Pulmonary artery (tissue), 1 donor: ENCODE data around the gene PCLAF.

GRCh38 chr15:63218959-63219369 lies 29.6 kb downstream of the RAB8B start:
- PRO-cap: no peak

GRCh38 chr15:63232369-63232876 lies 43.0 kb downstream of the RAB8B start:
- PRO-cap: no peak

- PRO-cap: no peak
These were observed 33.3 kb downstream of the CA12 start for GRCh38 chr15:63348216-63348944.

- PRO-cap: no peak
These were observed 9.8 kb upstream of the CA12 start for GRCh38 chr15:63391439-63391843.

DNA sequence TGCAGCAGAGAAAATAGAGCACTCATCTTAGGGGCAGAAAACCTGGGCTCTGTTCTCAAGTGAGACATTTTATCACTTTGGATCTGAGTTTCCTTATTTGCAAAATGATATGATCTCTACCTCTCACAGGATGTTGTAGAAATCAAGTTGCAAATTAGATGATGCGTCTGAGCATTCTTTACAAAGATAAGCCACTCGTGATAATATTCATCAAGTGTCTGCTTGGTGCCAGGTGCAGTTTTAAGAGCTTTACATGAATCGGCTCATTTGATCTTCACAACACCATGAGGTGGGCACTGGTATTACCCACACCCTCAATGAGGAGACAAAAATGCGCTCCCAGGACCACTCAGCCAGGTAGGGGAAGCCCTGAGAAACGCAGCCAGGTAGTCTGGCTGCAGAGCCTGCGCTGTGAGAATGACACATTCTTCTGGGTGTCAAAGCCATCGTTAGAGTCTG lies 59.1 kb upstream of the CA12 start:
- PRO-cap: no peak

- PRO-cap: no peak
These were observed 54.7 kb upstream of the USP3 start for GRCh38 chr15:63449609-63450134.

DNA sequence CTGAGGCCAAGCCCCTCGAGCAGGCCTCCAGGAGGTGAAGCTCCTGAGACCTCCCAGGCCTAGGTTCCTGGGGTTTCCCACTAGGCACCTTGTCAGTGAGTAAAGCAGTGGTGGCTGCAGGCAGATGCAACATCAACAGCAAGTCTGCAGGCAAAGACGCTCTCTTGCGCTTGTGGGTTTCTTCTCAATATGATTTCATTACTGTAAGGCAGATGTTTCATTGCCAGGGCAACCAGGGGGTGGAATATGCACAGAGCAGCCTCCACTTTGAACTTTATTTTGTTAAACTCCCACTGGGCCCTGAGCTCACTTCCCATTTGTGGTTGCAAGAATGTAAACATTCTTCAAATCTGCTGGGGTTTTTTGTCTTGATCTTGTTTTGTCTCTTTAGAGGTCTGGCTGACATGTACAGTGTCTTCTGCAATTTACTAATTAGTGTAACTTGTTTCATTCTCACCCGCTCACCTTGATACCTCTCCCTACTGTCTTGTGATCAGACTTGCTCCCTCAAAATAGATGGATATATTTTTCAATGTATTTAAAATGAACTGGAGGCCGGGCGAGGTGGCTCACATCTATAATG lies 24.7 kb upstream of the USP3 start:
- PRO-cap: no peak

DNA sequence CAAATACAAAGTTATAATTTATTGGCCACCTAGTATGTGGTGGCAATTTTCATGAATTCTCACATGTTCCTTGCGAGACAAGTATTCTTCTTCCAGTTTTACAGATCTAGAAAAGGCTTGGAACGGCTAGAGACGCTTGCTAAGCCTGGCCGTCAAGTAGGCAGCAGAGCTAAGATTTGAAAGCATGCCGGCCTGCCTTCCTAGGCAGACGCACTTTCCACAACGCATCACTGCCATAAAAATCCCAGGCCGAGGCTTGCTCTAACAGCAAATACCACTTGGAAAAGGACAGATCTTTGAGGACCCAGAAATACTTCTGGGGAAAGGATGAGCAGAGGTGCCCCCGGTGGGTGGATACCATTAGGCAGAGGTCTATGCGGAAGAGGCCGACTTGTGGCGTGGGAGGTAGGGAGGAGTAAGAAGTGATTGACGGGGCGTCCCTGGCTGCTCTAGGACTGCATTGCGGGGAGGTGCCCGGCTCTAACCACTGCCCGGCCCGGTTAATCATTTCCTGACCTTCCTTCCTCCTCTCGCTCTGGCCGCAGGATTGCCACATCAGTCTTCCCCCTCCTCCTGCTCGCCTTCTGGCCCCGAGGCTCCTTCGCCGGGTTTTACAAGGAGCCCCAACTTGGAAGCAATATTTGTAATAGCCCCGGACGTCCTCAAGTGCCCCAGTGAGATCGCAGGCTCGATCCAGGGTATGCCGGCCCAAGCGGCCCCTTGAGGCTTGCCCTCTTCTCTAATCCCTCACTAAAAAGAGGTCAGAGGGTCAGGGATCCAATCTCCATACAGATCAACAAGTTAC lies 1.3 kb upstream of the USP3 start:
- PRO-cap: unidirectional peak, plus-strand start at position 454 of the sequence; unidirectional peak, plus-strand start at position 665 of the sequence

GRCh38 chr15:63550769-63551588 lies 46.2 kb upstream of the FBXL22 start:
- PRO-cap: no peak

- PRO-cap: no peak
These were observed 2.3 kb upstream of the FBXL22 start for GRCh38 chr15:63594493-63595776.

GRCh38 chr15:63610091-63610884 lies 13.1 kb downstream of the FBXL22 start:
- PRO-cap: no peak

DNA sequence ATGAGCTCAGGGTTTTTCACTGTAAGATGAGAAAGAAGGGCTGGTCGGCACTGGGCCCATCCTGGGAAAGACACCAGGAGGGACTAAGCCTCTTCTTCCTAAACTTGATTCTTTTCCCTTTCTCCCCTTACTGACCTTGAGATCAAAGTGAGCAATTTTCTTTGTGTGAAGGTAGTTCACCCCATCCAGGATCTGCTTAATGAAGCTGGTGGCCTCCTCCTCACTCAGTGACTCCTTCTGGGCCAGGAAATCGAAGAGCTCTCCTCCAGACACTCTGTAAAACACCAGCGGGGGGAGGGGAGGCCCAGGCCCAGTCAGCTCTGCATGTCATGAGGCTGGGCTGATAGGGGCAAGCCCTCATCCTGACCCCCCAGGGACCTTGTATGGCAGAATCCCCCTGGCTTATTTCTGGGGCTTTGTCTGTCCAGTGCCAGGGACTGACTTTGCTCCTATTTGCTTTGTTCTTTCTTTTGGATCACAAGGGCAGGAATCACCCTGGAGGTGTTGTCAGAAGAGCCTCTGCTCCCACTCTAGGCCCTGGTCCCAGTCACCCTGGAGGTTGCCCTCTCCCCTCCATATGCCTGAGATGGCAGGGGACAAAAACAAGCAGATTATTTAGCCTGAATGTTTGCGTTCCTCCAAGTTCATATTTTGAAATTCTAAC lies 74.9 kb downstream of the DAPK2 start:
- PRO-cap: no peak

- PRO-cap: no peak
These were observed 35.6 kb downstream of the DAPK2 start for GRCh38 chr15:64010616-64011243.

- PRO-cap: no peak
These were observed 29.2 kb downstream of the DAPK2 start for GRCh38 chr15:64017079-64017571.

DNA sequence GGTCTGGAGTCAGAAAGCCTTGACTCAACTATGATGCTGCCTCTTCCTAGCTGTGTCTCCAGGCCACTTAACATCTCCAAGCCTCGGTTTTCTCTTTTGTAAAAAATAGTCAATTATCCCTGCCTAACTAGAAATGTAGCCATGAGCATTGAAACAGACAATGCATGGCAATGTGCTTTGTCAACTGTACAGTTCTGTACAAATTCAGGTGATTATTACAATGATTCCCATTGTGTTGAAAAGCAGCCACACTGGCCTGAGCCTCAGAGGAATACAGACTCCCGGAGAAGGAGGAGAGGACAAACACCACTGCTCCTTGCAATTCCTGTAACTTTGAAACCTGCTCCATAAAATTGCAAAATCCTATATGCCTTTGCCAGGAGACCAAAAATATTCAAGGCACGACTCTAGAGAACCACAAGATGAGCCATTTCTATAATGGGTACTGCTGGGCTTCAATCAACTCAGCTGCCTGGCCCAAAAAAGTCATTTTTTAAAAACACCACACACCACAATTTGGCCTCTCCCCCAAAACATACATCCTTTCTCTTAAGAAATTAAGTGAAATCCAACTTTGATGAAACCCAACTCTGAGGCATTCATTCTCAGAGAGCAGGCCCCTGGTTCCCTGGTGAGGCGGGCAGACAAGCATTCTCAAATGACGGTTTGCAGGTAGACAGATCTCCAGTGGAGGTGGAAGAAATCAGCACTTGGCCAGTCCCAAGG lies 28.6 kb downstream of the DAPK2 start:
- PRO-cap: no peak

GRCh38 chr15:64022990-64023685 lies 23.1 kb downstream of the DAPK2 start:
- PRO-cap: no peak

DNA sequence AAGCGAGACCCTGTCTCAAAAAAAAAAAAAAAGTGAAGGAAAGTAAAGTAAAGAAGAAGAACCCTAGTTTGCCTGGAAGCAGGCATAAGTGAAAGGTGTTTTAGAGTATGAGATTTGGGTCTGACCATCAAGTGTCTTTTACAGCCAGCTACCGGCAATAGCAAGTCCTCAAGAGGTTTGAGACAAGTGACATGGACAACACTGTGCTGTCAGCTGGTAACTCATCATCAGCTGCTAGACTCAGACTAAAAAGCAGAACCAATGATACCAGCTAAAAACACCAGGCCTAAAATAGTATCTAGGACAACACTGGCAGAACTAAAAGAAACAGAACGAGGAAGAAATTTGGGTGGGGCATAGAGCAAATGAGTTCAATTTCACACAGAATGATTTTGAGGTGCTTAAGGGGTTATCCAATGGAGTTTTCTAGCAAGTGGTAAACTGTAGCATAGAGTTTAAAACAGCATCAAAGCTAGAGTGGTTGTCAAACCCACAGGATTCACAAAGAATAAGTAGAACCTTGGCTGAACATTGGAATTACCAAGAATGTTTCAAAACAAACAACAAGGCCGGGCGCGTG lies 4.1 kb downstream of the CIAO2A start:
- PRO-cap: no peak

GRCh38 chr15:64092962-64093523 lies 595 bp downstream of the CIAO2A start:
- PRO-cap: no peak

DNA sequence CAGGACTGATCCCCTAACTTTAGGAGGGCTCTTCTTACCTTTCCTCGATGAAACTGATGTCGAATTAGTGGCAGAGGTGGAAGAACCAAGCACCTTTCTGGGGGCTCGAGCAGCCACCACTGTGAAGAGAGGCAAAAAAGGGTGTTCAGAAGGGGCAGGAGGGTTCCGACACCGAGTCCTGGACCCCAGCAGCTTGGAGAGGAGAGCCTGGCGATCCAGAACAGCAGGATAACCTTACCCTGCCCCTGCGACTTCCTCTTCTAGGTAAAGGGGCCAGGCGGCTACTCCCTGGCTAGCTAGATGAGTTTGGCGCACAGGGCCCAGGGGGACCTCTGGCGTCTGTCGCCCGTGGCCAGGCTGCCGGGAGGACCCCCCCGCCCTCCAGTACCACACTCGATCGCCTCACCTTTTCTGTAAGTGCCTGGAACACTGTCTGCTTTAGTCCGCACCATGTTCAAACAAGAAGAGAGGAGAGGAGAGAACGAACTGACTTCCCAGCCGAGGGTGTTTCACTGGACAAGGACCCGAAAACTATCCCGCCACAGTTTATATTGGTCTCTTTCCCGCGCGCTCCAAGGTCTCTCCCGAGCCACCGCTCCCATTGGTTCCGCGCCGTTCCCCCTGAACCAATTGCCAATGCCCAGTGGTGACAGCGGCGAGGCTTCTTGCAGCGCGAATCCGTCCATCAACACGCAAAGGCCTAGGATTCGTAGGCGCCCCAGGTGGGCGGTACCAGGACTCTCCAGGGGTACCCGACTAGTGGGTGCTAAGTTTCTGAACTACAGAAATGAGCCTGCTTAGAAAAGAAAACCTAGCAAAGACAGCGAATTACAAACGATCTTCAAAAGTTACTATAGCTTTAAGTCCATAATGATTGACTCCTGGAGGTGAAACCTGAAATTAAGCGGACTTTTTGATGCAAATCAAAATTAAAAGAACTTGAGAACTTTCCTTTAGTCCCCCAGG lies at the start of gene PCLAF:
PCLAF (minus strand) TSS at position 522 of the 966 bp plus-strand sequence.
- PRO-cap: no peak

GRCh38 chr15:64675712-64676276 lies 99.6 kb downstream of the RBPMS2 start:
- PRO-cap: no peak